ENCODE data around the gene COL4A2.

- PRO-cap = bidirectional peak, plus-strand start at chr13:110304421, minus-strand start at chr13:110304233; bidirectional peak, plus-strand start at chr13:110304456, minus-strand start at chr13:110304518
- RAMPAGE, long total RNA, 2 experiments = no peak in any of the 2 experiments
Measured at GRCh38 chr13:110303964-110304994, 2.7 kb downstream of the COL4A1 start.

DNA sequence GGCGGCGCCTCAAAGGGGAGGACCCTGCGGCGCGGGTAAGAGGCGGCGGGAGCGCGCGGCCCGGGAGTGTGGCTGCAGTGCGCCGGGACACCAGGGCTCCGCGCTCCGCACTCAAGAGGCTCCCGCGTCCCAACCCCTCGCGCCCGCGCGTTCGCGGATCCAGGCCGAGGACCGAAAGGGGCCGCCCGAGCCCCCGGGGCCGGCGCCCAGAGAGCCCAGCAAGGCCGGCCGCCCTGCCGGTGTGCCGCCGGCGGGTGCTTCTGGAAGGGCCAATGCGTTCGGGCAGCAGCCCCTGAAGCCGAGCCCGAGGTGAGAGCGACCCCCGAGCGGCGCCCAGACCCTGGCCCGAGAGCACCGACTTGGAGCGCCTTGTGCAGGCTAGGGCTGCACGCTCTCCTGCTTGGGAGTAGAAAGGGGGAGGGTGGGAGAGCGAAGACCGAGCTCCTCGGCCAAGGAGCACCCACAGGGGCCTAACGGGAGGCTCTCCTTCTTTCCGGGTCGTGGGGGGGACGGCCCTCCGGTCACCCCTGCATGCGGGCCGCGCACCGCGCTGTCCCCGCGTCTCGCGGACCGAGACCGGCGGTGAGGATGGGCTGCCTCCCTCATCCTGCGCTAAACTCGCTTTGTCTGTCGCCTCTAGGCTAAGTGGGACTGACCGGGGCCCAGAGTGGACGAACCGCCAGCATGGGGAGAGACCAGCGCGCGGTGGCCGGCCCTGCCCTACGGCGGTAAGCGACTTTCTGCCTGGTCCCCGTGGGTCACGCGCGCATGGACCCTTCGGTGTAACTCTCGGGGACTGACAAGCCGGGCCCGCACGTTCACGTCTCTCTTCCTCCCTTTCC, at the start of gene COL4A2:
Gene COL4A2, plus strand, starts transcription at position 65 of the 842 bp plus-strand sequence.
- PRO-cap = bidirectional peak, plus-strand start at position 38 of the sequence, minus-strand start outside the sequence; bidirectional peak, plus-strand start at position 559 of the sequence, minus-strand start at position 373 of the sequence; bidirectional peak, plus-strand start at position 644 of the sequence, minus-strand start at position 625 of the sequence
- RAMPAGE, long total RNA, 2 experiments = start-site peak on the plus strand in 2 of 2 experiments, centred at positions 238 to 493 of the sequence, 25 to 144 reads per replicate

GRCh38 chr13:110337083-110337897, 30.2 kb downstream of the COL4A2 start:
- PRO-cap = bidirectional peak, plus-strand start at chr13:110337567, minus-strand start at chr13:110337432
- RAMPAGE, long total RNA, 2 experiments = no peak in any of the 2 experiments

DNA sequence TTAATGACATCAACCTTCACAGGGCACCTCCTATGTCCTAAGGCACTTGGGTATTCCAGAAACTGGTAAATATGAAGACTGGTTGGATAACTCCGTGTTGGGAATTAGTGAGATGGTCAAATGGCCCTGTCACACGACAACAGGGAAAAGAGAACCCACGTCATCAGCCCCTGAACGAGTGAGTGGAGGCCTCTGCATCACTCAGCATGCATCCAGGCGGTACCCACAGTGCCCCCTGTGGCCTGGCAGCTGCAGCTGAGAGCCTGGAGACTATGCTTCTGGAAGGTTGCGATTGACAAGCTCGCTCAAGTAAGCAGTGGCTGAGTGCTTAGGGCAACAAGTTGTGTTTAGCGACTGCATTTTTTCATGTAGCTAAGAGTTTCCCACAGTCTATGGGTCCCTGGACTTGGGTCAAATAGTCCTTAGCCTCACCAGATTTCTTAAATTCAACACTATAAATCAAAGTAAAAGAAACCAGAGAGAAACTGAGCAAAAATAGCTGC, 55.9 kb downstream of the COL4A2 start:
- PRO-cap = bidirectional peak, plus-strand start at position 254 of the sequence, minus-strand start at position 180 of the sequence
- RAMPAGE, long total RNA, 2 experiments = no peak in any of the 2 experiments

- PRO-cap = bidirectional peak, plus-strand start at chr13:110396930, minus-strand start at chr13:110396905; bidirectional peak, plus-strand start at chr13:110397230, minus-strand start at chr13:110397020
- RAMPAGE, long total RNA, 2 experiments = no peak in any of the 2 experiments
Measured at GRCh38 chr13:110396766-110397481, 89.8 kb downstream of the COL4A2 start.

GRCh38 chr13:110398171-110398850, 91.2 kb downstream of the COL4A2 start:
- PRO-cap = no peak
- RAMPAGE, long total RNA, 2 experiments = no peak in any of the 2 experiments

DNA sequence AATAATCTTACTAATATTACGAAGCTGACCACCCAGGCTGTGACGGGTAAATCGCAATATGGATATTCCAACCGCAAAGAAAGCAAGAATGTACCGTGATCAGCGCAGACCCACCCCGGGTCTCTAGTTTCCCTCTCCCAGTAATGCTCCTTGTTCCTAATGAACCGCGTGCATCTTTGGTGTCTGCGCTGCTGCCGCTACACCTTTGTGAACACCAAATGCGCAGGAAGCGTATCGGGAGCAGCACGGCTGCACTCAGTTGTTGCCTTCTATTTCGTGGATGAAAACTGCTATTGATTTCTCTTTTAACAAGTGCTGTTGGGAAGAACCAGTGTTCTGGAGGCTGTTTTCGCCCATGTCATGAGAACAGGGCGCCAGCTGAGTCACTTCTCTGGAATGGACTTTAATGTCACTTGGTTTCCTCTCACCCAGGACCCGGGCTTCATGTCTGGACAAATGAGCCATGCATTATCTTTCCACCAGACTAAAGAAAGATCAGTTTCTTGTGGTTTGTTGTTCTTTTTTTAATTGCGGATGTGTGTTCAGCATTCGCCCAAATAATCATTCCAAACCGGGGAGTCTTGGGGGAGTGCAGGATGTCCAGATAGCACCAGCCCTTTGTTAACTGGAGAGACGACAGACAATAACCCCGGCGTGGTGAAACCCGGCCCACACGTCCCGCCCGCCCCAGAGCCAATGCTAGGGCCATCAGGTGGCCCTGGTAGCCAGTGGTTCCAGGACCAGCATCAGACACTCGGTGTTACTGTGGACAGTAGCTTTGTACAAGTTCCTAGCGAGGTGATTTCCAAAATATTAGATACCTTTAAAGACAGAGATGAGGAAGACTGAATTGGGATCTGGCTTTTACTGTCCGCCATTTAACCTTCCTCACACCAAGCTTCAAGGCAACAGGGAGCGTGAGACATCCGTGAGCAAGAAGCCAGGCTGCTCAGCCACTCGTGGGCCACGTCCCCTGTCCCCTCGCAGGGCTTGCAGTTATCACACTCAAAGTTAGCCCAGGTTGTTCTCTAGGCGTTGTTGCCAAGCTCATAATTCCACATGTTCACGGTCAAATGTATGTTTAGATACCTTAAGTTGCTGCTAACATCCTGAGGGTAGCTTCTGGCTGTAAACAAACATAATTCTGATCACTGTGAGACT, 102.6 kb downstream of the COL4A2 start:
- PRO-cap = bidirectional peak, plus-strand start at position 564 of the sequence, minus-strand start at position 271 of the sequence; bidirectional peak, plus-strand start at position 649 of the sequence, minus-strand start at position 620 of the sequence
- RAMPAGE, long total RNA, 2 experiments = no peak in any of the 2 experiments

DNA sequence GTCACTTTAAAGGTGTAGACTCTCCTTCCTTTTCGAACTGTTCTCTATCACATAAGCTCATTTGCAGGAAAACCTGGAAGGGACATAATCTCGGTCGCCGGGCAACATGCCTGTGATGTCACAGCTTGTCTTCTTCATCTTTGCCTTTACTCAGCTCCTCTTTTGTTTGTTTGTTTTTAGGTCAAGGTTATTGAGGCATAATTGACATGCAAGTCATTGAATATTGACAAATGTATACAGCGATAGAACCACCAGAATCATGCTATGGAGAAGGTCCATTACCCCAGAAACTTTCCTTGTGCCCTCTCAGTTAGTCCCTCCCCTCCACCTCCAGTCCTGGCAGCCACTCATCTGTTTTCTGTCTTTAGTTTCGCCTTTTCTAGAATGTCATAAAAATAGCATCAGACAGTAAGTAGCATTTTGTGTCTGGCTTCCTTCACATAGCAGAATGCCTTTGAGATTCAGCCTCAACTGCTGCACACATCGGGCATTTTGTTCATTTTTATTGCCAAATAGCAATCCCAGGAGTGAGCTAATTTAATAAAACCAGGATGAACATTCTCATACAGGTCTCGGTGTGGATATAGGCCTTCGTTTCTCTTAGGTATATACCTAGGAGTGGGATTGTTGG, 110.3 kb downstream of the COL4A2 start:
- PRO-cap = unidirectional peak, plus-strand start at position 418 of the sequence
- RAMPAGE, long total RNA, 2 experiments = no peak in any of the 2 experiments

DNA sequence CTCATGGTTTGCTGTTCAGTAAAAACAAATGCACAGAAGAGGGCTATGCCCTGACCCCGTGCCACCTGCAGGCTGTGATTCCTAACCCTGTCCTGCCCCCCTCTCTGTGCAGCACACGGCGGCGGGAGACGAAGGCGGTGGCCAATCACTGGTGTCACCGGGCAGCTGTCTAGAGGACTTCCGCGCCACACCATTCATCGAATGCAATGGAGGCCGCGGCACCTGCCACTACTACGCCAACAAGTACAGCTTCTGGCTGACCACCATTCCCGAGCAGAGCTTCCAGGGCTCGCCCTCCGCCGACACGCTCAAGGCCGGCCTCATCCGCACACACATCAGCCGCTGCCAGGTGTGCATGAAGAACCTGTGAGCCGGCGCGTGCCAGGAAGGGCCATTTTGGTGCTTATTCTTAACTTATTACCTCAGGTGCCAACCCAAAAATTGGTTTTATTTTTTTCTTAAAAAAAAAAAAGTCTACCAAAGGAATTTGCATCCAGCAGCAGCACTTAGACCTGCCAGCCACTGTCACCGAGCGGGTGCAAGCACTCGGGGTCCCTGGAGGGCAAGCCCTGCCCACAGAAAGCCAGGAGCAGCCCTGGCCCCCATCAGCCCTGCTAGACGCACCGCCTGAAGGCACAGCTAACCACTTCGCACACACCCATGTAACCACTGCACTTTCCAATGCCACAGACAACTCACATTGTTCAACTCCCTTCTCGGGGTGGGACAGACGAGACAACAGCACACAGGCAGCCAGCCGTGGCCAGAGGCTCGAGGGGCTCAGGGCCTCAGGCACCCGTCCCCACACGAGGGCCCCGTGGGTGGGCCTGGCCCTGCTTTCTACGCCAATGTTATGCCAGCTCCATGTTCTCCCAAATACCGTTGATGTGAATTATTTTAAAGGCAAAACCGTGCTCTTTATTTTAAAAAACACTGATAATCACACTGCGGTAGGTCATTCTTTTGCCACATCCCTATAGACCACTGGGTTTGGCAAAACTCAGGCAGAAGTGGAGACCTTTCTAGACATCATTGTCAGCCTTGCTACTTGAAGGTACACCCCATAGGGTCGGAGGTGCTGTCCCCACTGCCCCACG, 49.4 kb downstream of the RAB20 start:
- PRO-cap = no peak
- RAMPAGE, long total RNA, 2 experiments = no peak in any of the 2 experiments

DNA sequence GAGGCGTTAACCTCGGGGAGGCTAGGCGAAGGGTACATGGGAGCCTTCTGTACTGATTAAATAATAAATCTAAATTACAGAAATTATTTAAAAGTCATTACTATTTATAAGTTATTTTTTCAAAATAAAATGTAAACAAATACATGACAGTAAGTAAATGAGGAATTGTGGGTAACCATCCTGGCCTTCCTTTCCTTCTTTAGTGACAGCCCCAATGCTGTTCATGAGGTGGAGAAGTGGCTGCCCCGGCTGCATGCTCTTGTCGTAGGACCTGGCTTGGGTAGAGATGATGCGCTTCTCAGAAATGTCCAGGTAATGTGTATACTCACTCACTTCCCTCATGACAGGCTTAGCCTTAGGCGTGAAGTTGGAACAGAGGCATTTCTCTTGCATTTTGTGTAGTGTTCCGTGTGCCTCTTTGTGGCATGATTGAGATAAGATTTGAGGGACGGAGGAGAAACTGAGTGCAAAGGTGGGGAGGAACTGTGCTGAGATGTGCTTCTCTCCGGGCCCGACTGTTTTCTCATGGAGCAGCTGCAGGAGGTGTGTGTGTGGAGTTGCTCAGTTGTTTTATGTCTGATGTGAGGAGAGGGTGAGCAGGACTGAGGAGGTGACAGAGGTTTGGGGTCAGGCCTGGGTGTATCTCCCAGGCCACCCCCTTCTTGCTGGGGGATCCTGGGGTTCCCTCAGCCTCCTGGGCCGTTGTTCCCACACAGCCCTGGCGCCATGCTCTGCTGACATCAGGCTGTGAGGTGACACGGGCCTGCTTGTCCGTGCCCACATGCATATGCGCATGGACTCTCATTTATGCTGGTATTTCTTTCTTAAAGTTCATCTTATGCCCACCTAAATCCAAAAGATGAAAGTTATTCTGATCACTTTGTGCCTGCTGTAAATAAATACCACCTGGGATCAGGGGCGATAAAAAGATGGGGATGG, 12.2 kb downstream of the NAXD start:
- PRO-cap = no peak
- RAMPAGE, long total RNA, 2 experiments = no peak in any of the 2 experiments

DNA sequence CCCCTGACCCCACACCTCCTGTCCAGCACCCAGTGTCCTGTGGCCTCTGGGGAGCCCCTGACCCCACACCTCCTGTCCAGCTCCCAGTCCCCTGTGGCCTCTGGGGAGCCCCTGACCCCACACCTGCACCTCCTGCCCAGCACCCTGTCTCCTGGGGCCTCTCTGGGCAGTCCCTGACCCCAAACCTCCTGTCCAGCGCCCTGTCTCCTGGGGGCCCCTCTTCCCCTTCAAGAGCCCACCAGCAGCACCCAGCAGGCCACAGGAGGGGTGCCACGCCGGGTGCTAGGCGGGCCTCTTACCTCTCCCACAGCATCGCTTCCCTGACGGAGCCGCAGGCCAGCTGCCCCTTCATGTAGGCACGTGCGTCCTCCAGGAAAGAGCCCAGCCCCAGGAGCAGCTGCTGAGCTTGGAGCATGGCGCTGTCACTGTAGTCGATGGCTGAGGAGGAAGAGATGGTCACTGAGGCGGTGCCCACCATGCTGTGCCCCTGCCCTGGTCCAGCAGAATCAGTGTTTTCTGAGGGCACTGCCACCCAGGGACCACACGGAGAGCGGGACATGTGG, 31.5 kb downstream of the NAXD start:
- PRO-cap = no peak
- RAMPAGE, long total RNA, 2 experiments = no peak in any of the 2 experiments

DNA sequence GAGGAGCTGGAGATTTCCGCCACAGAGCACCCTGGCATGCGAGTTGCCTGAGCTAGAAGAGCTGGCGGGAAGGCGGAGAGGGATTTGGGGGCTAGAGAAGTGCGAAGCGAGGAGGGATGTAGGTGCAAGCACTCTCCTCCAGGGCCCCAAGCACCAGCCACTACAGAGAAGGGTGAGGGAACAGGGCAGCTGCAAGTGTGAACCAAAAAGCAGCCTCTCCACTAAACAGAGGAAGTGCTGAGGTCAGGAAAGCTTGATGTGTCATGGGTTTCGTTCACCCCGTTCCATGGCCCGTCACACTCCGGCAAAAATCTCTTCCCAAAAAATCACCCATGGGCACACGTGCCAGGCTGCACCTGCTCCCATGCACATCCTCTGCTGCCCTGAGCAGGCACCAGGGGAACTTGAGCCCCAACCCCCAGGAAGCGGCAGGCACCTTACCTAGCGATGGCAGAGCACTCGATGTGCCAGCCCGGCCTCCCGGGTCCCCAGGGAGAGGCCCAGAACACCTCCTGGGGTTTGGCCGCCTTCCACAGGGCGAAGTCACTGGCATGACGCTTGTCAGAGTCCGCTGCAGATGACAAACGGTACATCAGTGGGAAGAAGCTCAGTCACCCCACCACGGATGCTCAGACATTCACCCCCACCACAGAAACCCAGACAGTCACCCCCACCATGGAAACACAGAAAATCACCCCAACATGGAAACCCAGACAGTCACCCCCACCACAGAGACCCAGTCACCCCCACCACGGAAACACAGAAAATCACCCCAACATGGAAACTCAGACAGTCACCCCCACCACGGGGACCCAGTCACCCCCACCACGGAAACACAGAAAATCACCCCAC, 29.2 kb downstream of the CARS2 start:
- PRO-cap = no peak
- RAMPAGE, long total RNA, 2 experiments = no peak in any of the 2 experiments

DNA sequence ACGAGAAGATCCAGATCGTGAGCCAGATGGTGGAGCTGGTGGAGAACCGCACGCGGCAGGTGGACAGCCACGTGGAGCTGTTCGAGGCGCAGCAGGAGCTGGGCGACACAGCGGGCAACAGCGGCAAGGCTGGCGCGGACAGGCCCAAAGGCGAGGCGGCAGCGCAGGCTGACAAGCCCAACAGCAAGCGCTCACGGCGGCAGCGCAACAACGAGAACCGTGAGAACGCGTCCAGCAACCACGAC, 5.8 kb downstream of the ING1 start:
- PRO-cap = no peak
- RAMPAGE, long total RNA, 2 experiments = no peak in any of the 2 experiments

GRCh38 chr13:110869910-110870490, 44.9 kb downstream of the ANKRD10 start:
- PRO-cap = bidirectional peak, plus-strand start at chr13:110870566, minus-strand start at chr13:110870340
- RAMPAGE, long total RNA, 2 experiments = start-site peak on the minus strand in 1 of 2 experiments, at chr13:110870234-110870297 at its widest, 9 reads per replicate

GRCh38 chr13:110888367-110889160, 26.3 kb downstream of the ANKRD10 start:
- PRO-cap = no peak
- RAMPAGE, long total RNA, 2 experiments = no peak in any of the 2 experiments

GRCh38 chr13:110890092-110890441, 24.8 kb downstream of the ANKRD10 start:
- PRO-cap = no peak
- RAMPAGE, long total RNA, 2 experiments = no peak in any of the 2 experiments

GRCh38 chr13:111005886-111007336, 91.5 kb upstream of the ANKRD10 start:
- PRO-cap = unidirectional peak, plus-strand start at chr13:111006607; bidirectional peak, plus-strand start at chr13:111007011, minus-strand start at chr13:111006943
- RAMPAGE, long total RNA, 2 experiments = no peak in any of the 2 experiments

- PRO-cap = no peak
- RAMPAGE, long total RNA, 2 experiments = no peak in any of the 2 experiments
Measured at GRCh38 chr13:111238394-111238874, 82.0 kb upstream of the TEX29 start.

DNA sequence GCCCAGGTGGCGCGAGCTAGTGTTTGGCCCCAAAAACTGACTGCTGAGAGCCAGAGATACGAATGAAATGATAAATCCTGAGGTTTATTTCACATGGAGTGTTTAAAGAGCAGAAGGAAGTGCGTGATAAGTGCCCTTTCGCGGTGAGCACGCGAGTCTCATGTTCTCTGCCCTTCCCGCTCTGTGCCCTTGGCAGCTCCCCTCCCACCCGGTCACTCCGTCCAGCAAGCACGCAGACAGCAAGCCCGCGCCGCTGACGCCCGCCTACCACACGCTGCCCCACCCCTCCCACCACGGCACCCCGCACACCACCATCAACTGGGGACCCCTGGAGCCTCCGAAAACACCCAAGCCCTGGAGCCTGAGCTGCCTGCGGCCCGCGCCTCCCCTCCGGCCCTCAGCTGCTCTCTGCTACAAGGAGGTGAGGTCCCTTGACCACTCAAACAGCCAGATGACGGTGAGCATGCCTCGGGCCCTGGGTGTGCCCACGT, 37.5 kb upstream of the TEX29 start:
- PRO-cap = bidirectional peak, plus-strand start at position 215 of the sequence, minus-strand start at position 185 of the sequence
- RAMPAGE, long total RNA, 2 experiments = no peak in any of the 2 experiments

- PRO-cap = no peak
- RAMPAGE, long total RNA, 2 experiments = no peak in any of the 2 experiments
Measured at GRCh38 chr13:111893639-111893975, 173.3 kb upstream of the SOX1 start.